Fallopian tube (tissue), 1 donor: ENCODE measurements around a stretch of chr1.

GRCh38 chr1:20980205-20980564, 193.1 kb upstream of the HP1BP3 start:
- PRO-cap: no peak

- PRO-cap: no peak
Measured at GRCh38 chr1:21254185-21255179, 35.8 kb downstream of the ECE1 start.

- PRO-cap: no peak
Measured at GRCh38 chr1:21277005-21277809, 13.1 kb downstream of the ECE1 start.

GRCh38 chr1:21295045-21295384, 4.8 kb upstream of the ECE1 start:
- PRO-cap: no peak

GRCh38 chr1:21312850-21313784, 22.9 kb upstream of the ECE1 start:
- PRO-cap: no peak

GRCh38 chr1:21325235-21325617, 35.0 kb upstream of the ECE1 start:
- PRO-cap: no peak

DNA sequence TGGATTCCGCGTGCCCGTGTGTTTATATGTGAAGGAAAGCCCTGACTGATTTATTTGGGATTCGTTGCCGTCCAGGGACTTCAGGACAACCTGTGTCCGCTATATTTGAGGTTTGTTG, 55.9 kb upstream of the ECE1 start:
- PRO-cap: no peak

- PRO-cap: no peak
Measured at GRCh38 chr1:21547164-21547502, 37.9 kb downstream of the ALPL start.

GRCh38 chr1:21704230-21704641, 35.1 kb upstream of the RAP1GAP start:
- PRO-cap: no peak

- PRO-cap: no peak
Measured at GRCh38 chr1:21706440-21707106, 37.4 kb upstream of the RAP1GAP start.

DNA sequence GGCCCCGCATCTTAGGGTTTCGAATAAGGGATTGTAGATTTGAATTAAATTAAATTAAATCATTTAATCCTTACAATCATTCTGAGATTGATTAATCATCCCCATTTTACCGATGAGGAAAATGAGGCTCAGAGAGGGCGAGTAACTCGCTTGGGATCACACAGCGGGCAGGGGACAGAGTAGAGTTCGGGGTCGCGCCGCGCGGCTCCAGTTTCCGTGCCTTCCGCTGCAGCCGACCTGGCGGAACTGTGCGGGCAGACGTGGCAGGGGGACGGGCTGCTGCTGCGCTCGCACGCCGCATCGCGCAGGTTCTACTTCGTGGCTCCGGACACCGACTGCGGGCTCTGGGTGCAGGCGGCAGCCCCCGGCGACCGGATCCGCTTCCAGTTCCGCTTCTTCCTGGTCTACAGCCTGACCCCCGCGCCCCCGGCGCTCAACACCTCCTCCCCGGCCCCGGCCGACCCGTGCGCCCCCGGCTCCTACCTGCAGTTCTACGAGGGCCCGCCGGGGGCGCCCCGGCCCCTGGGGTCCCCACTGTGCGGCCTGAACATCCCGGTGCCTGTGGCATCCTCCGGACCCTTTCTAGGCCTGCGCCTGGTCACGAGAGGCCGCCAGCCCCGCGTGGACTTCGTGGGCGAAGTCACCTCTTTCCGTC, 2.2 kb downstream of the LDLRAD2 start:
- PRO-cap: no peak

DNA sequence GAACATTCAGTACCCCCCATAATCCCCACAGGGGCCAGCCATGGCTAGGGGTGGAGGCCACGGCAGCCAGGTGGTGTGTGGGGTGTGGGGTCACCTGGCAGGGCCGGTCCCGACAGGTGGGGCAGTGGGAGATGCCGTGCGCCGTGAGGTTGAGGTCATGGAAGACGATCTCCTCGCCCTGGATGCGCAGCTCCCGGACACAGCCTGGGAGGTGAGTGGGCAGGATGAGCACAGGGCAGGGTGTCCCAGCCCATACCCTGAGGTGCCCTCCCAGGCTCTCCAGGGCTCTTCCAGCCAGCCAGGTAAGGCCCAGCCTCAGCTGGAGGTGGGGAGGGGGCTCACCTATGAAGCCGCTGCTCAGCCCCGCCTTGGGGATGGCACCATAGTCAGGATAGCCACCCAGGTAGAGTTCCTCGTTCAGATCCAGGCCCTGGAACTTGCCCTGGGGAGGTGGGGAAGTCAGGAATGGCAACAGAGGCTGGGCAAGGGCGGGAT, 19.1 kb downstream of the LDLRAD2 start:
- PRO-cap: no peak

- PRO-cap: no peak
Measured at GRCh38 chr1:21899701-21900722, 37.1 kb downstream of the HSPG2 start.

DNA sequence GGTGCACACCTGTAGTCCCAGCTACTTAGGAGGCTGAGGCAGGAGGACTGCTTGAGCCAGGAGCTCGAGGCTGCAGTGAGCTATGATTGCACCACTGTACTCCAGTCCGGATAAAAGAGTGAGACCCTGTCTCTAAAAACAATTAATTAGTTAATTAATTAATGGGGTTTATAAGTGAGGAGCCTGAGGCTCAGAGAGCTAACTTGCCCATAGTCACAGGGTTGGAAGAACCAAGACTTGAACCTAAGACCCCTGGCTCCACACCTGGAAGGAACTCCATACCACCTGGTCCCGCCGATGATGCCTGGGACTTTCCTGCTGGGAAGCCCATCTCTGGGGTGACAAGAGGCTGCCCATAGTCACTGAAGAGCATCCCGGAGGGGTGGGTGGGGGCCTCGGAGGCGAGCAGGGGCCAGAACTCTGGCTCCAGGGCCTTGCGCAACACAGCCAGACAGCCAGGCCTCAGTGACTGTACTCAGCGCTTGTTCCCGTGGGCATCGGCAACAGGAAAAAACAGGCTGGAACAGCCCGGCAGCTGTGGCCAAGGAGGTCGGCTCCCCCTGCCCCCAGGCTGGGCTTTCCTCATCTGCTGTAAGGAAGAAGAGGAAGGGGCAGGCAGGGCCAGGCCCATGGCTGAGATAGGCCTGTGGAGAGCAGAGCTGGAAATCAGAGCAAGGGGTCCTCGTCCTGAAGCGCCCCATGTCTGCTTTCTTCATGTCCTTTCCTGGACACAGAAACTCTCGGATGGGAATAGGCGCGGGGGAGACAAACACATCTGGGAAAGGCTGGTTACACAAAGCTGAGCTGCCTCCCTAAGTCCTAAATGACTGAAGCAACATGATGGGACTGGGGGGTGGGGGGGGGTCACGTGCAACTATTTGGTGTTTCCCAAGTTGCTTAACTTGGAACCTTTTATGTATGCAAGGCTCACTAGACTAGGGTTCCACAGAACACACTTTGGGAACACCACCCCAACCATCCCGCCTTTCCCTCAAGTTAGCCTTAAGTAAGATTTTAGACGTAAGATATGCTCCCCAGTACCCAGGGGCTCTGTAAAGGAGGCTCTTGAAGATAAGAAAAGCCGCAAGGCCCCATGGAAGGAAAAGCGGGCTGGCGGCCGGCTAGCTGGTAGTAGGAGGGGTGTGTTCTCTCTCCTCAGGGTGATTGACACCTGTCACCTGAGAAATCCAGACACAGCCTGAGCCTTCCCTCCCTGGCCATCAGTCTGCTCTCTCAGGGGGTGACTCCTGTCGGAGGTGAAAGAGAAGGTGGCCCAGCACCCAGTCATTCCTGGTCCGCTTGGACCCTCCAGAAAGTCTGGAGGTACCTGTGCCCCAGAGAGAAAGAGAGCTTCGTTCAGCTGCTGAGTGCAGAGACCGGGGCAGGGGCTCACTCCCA, 30.7 kb downstream of the HSPG2 start:
- PRO-cap: no peak

DNA sequence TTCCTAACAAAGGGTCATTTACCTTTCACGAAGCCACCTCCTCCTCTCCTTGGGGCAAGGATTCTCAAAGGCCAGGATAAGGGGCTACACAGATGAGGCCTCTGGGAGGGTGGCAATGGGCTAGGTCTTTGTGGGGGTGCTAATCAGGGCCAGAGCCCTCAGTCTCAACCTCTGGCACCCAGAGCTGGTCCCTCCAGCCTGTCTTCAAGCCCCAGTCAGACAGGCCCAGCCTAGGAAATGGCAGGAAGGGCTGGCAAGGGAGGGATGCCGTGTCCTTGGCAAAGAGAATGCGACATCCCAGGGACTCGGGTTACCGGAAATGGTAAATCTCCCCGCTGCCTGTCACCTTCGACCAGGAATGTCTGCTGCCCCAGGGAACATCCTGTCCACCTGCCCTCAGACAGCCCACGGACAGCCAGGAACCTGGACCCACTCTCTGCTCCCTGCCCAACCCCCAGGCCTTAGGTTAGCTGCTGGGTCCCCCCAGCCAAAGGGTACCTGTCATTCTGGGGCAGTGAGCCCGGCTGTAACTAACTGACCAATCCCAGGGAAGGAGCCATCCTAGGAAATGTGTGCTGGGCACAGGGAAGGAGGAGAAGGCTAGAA, 23.9 kb downstream of the HSPG2 start:
- PRO-cap: no peak

DNA sequence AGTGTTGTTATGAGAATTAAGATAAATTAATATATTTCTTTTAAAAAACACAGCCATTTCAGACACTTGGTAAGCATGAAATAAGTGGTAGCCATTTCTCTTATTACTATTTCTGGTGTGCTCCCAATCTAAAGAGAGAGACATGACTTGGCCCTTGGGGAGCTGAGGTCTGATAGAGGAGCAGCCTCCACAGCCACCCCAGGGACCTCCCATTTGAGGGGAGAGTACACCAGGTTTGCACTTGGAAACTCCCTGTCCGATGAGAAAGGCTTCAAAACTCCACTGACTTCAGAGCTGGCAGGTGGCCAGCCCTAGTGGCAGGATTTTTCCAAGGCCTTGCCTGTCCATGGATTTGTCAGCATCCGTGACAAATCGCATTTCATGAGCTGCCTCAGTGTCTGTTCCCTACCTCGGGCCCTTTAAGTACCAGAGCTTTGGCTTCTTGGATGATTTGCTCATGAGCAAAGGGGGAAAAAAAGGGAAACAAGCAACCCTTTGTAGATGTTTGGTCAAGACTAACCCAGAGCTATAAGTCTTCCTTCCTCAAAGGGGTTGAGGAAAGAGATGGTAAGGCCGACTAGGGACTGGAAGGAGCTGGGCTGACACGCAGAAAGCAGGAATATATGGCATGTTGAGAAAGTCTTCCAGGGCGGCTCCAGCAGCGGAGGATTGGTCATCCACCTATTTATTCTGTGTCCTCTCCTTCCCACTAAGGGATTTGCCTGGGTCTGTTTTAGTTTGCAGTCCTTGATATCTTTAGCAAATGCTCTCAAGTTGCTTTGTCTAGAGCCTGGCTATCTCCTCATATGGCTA, 2.6 kb upstream of the HSPG2 start:
- PRO-cap: unidirectional peak, minus-strand start at position 215 of the sequence

- PRO-cap: no peak
Measured at GRCh38 chr1:21946885-21947342, 9.8 kb upstream of the HSPG2 start.

DNA sequence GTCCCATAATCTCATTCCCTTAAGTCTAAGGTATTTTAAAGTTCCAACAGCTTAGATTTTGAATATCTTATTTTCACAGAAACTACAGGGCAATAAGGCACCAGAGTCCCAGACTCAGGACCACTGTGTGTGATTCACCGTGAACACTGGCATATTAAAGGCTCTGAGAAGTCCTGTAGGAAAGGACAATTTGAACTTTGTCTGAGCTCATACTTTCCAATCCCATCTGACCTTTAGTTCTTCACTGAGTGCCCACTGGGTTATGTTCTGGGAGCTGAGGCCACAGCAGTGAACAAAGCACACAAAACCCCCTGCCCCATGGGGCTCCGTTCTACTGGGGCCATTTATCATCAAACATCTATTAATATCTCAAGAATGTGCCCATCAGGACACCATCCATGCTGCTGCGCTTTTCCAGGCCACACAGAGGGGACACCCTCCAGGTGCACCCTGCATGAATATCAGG, 3.6 kb upstream of the CELA3B start:
- PRO-cap: no peak

DNA sequence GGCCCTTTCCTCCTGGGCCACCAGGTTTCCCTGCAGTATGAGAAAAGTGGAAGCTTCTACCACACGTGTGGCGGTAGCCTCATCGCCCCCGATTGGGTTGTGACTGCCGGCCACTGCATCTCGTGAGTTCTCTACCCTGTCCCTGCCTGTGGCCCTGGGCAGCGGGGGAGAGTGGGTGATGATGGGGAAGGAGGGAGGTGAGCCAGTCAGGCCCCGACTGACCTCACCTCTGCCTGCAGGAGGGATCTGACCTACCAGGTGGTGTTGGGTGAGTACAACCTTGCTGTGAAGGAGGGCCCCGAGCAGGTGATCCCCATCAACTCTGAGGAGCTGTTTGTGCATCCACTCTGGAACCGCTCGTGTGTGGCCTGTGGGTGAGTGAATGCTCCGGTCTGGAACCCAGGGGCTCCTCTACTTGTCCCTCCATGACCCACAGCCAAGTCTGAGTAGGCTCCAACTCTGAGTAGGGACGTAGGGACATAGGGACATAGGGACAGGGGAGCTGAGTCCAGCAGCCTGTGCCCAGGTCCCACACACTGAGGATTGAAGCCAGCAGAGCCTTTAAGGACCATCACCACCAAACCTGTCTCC, 4.1 kb downstream of the CELA3A start:
- PRO-cap: no peak

GRCh38 chr1:22045873-22046197, 6.7 kb upstream of the CDC42 start:
- PRO-cap: no peak